SJSA1 (cell line): ENCODE measurements around a stretch of chr10.

DNA sequence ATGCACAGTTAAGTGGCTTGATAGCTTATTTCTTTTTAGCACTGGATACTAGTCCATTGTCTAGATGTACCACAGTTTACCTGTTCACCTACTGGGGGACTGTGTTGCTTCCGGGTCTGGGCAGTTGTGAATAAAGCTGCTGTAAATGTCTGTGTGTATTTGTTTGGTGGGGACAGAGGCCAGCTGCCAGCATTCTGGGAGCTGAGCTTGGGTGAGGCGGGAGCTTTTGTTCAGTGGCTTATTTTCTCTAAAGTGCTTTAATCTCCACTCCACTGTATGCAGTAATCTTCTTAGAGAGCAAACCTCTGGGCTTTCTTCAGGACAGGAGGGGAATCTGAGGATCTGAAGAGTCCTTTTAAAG lies 279.6 kb downstream of the CAMK1D start:
- RAMPAGE, long total RNA = no peak

DNA sequence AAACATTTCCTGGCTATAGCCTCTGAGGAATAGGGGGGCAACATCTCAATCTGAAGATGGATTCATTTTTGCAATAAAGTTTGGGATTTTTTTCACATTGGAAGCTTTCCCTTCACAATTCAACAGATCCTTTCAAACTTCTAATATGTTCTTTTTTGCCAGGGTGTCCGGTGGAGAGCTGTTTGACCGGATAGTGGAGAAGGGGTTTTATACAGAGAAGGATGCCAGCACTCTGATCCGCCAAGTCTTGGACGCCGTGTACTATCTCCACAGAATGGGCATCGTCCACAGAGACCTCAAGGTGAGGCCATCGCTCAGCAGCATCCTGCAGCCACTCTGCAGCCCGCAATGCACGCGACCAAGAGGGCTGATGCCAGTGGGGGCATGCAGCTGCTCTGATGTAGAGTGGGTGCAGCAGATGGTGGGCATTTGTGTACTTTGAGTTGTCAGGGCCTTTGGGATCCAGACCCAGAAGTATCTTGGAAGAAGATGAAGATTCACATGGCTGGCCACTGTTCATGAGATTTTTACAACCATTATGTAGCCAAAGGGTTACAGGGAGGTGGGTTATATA lies 240.6 kb downstream of the CCDC3 start:
- RAMPAGE, long total RNA = no peak

DNA sequence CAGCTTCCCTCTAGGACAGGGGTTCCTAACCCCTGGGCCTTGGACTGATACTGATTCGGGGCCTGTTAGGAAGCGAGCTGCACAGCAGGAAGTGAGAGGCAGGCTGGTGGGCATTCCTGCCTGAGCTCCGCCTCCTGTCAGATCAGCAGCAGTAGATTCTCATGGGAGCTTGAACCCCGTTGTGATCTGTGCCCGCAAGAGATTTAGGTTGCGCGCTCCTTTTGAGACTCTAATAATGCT lies 227.0 kb downstream of the CCDC3 start:
- RAMPAGE, long total RNA = no peak

DNA sequence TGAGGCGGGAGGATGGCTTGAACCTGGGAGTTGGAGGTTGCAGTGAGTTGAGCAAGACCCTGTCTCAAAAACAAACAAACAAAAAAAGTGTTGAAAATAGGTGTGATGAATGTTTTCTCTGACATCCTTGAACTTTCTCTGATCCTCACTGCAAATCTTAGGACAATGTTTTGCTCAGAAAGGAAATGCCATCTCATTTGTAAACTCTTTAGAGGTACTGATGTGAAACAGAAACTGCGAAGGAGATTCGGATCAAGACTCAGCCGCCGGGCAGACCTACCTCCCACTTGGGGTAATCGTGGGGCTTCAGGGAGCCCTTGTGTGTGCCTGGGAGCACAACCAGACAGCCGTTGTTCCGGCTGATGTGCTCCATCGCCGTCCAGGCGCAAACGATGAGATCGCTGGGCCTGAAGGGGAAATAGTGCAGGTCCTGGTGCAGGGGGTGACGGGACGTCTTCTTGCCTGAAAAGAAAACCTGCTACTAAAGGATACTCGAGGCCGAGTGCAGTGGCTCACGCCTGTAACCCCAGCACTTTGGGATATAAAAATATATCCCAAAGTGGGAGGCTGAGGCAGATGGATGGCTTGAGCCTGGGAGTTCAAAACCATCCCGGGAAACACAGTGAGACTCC lies 11.7 kb downstream of the PHYH start:
- RAMPAGE, long total RNA = no peak

DNA sequence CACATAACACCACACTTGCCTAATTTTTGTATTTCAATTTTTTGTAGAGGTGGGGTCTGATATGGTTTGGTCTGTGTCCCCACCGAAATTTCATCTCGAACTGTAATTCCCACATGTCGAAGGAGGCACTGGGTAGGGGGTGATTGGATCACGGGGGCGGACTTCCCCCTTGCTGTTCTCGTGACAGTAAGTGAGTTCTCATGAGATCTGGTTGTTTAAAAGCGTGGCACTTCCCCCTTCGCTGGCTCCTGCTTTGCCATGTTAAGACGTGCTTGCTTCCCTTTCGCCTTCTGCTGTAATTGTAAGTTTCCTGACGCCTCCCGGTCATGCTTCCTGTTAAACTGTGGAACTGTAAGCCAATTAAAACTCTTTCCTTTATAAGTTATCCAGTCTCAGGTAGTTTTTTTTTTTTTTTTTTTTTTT lies 43.0 kb upstream of the SEPHS1 start:
- RAMPAGE, long total RNA = no peak

DNA sequence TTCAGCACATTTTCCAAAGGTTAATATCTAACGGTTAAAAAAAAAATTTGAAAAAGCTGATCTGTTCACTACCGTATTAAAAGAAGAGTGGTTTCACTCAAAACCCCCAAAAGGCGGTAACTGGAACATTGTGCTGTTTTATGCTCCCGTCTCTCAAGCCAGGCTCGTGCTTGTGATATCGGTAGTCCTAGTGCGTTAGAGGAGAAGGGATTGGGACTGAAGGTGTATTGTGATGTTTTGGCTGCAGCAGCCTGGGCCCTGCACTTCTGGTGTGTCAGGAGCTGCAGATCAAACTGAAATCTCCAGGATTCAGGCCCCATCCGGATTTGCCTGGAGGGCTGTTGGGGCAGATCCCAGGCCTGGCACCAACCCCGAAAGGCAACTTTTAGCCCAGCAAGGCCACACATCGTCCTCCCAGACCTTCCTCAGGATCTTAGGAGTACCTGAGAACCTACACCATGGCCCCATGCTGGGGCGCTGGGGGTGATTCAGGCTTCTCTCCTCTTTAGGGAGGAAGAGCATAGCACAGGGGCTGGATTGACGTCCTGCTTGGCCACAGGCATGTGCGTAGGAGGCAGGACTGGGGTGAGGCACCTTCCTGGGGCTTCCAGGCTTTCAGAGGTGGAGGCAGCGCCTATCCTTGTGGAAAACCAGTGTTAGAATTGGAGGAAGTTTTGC lies 61.7 kb upstream of the SEPHS1 start:
- RAMPAGE, long total RNA = no peak

DNA sequence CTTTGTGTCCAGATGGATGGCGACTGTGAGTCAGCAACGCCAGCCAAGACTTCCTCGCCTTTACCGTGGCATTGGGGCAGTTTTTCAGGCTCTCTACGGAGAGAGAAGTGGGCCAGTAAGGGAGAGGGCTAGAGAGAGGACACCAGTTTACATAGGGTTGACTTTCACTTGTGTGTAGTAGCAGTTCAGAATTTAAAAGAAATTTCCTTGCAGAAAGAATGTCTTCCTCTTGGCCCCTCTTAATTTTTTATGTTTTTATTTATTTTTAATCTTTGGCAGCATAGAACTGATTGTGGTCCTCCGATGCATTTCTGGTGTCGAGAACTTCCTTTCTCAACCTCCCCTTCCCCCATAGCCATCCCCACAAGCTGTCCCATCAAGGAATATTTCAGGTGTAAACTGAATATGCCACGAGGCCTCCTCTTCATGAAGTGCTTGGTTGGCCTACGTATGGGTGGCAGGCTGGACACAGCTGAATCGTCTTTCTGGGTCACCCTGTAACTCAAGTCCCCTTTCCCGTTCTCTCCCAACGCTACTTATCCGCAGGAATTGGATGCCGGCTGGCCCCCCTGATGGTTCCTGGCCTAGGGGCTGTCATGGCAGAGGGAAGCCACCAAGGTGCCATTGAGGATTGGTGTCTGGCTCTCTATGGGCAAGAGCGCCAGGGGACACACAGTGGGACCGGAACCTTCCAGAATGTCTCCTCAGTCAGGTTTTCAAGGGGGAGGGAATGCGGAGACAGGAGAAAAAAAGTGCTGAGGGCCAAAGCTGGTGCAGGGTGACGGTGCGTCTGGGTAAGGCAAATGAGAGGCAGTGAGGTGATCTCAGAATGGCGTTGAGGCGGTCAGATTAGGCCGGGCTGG lies 59.5 kb downstream of the PRPF18 start:
- RAMPAGE, long total RNA = no peak

DNA sequence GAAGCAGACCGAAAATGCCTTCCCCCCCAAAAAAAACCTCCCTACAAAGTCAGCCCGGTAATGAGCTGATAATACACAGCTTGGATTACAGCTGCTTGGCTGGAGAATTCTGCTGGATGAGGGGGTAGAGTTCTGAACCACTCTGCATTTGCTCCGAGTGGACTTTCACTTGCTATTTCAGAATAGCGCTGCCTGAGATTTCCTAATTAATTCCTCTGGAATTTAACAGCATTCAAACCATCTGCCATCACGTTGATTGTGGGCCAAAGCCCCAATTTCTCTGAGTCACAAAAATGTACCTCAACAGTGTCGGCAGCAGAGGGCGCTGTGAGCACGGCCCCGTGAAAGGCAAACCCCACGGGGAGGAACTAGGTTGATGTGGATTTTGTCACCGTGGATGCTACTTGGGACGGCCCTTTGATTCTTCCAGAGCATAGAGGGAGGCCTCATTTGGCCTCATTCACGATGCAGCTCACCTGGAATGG lies 73.1 kb downstream of the PRPF18 start:
- RAMPAGE, long total RNA = no peak

DNA sequence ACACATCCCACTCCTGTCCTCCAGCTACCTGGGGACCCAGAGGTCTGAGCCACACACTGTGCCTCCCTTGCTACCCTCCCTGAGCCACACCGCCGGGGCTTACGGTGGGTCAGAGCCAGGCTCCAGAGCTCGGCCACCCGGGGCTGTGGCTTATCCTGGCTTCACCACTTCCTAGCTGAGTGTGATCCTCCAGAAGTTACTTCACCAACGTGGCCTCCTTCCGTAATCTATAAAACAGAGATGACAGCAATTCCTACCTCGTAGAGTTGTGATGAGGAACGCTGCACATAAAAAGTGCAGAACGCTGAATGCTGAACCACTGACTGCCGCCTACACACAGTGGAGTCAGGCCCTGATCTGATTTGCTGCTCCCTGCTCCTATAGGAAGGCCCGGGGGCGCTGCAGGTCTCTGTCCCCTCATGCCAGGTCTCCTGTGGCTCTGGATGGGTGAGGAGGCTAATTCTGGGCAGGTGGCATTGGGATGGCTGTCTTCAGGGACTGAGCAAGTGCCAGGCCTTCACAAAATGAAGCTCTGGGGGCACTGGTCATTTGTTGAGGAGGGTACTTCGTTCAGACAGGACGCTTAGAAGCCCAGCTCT lies 285.1 kb downstream of the PRPF18 start:
- RAMPAGE, long total RNA = no peak

DNA sequence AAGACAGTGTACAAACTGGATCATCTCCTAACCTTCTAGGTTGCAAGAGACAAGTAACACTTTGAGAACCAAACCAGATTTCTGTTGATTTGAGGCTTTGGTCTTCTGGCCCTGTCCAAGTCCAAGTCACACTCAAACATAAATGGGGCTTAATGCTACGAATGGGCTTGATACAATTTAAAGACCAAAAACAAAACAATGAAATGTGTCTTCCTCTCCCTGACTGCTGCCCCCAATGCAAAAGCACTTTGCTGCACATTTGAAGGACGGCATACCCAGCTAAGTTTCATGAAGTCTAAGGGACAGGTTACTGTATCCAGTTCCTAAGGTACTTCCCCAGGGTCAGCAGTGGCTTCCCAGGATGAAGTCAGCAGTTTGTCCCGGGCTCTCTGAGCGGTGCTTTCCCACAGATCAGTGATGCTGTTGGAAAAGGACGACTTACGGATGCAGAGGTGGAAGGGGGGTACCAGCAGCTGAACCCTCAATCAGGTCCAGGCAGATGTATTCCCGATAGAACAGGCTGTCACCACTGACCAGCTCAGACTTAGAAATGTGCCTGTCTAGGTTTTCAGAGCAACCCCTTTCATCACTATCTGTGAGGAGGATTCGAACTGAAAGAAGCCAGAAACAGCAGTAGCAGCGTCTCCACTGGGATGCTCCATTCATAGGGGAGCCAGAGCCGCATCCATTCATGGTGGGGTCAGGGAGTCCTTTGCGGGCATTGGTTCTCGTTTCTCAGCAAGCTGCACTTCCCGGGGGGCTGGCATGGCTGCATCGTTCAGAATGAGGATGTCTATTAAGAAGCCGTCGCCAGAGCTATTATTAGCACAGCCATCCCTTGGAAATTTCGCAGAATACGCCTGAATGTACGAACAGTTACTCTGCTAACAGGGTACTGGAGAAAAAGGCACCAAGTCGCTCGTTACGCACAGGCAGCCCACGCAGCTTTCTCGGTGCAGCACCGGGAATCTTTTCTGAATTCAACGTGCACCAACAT lies 303.6 kb downstream of the PRPF18 start:
- RAMPAGE, long total RNA = no peak

- RAMPAGE, long total RNA = no peak
Observed at GRCh38 chr10:13987427-13987912, 343.3 kb downstream of the FRMD4A start.

- RAMPAGE, long total RNA = no peak
Observed at GRCh38 chr10:14022018-14022657, 308.6 kb downstream of the FRMD4A start.

GRCh38 chr10:14023944-14025405 lies 306.2 kb downstream of the FRMD4A start:
- RAMPAGE, long total RNA = no peak

GRCh38 chr10:14184579-14185414 lies 145.9 kb downstream of the FRMD4A start:
- RAMPAGE, long total RNA = no peak

- RAMPAGE, long total RNA = no peak
Observed at GRCh38 chr10:14532471-14533391, 202.0 kb upstream of the FRMD4A start.

DNA sequence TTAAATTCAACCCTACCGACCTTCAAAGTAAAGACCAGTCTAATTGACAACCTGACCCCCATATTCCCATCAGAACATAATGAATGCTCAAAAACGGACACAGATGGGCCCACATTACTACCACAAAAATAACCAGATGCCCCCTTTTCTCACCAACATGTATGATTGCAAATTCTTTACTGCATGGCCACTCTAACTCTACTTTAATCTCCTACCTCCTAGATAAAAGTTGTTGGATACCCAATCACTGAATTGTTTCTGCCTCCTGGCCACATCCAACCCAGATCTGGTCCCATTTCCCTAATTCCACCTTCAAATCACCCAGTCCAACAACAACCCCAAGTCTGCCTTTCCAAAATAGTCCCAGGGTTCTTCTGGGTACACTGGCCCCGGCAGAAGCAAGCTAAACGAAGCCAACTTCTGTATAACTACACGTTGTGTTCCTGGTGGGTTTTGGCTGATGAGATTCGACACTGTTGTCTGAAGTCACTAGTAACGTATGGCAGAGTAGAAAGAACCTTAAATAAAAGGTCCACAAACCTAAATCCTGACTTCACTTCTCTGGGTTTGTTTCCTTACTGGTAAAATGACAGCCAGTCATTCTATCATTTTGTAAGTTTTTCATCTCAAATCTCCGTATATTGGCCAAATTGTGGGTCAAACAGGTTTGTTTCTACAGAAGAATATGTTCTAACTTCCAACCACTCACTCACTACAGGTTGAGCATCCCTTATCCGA lies 216.2 kb upstream of the FRMD4A start:
- RAMPAGE, long total RNA = no peak

GRCh38 chr10:14561354-14561613 lies 213.4 kb downstream of the FAM107B start:
- RAMPAGE, long total RNA = no peak

GRCh38 chr10:14574221-14575077 lies 200.2 kb downstream of the FAM107B start:
- RAMPAGE, long total RNA = no peak

- RAMPAGE, long total RNA = no peak
Observed at GRCh38 chr10:14585236-14585819, 189.4 kb downstream of the FAM107B start.

- RAMPAGE, long total RNA = no peak
Observed at GRCh38 chr10:14587296-14588435, 187.0 kb downstream of the FAM107B start.